Rectum (tissue), 1 donor: ENCODE results near the gene WIPF2.

DNA sequence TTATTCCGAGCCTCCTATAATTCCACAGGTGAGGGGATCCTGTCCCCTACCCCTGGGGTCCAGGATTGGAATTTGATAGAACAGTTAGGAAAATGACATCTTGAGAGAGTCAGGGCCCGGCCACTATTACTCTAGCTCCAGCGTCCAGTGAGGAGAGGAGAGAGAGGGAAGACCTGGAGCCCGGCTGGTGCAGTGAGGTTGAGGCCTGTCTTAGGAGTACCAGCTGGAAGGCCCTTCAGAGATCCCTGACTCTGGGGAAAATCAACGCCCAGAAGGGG is 17.3 kb downstream of the GRB7 start:
- PRO-cap = no peak

DNA sequence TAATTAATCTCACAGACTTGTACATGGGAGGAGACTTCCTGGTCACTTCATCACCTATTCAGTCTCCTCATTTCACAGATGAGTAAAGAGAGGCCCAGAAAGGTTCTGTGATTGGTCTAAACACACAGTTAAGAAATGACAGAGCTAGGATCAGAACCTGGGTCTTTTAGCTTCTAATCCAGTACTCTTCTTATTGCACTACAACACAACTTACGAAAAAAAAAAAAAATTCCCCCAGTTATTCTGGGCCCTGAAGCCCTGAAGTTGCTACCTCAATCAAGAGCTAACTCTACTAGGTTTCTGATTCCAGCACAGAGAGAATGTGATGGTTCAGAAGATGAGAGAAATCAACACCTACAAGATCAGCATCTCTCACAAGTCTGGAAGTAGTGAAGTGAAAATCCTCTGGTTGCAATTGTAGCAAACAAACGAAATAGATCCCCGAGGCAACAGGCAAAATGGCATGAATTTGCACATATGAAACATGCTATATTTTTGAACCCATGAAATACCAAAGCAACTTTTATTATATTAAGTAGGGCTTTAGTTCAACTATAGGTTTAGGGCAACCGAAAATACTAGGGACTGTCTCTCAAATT is 37.4 kb downstream of the GRB7 start:
- PRO-cap = no peak

DNA sequence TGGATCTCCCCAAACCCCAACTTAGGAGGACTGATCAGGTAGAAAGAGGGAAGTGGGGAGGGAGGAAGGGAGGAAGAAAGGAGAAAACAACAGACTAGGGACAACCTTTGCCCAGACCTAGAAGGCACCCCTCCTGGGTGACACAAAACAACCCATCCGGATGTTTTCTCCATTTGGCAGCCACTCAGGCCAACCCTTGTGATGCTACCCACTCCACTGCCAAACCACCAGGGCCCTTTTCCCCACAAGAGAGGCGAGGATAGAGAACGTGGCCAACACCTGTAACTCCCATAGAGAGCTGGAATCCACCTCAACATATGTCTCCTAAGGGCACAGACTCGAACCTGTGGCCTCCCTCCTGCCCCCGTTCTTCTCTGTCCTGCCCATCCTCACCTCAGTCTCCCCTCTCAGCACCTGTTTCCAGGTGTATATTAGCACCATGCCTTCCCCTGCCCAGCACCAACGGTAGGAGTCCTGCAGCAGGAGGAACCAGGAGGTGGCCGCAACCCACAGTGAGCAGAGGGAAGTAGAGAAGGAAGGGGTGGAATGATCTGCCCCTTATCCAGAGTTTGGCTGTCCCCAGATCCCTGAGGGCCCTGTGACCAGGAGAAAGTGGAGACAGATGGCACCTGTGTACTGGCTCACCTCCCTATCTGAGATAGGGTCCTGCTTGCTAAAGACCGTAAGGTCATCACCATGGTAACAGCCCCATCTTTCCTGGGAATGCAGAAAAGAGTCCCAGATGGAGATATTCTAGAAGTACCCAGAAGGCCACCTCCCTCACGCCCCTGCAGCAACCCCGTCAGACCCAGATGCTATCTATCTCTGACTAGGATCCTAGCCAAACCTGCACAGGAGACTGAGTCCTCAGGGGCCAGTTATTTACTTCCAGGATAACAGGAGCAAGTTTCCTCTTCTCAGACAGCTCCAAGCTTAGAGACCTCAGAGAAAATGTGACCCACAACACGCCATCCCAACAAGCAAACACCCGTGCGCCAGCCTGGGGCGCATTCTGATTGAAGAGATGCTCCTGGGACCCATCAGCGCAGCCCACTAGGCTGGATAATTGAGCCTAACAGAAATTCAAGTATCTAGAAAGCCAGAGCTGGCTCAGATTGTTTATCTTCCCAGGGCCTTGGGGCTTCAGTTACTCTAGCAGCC is 2.2 kb downstream of the ORMDL3 start:
- PRO-cap = no peak

DNA sequence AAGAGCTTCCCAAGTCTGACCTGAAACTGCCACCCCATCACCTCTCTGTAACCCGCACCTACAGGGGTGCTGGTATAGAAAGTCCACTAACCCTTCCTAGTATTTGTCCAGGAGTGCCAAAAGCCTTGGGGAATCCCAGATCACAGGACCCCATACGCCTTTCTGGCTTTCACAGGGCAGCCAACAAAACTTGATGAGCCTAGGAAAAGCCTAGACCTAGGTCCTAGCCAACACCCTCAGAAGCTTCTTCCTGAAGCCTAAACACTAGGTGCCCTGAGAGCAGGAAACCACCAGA is 1.4 kb downstream of the ORMDL3 start:
- PRO-cap = unidirectional peak, minus-strand start at position 190 of the sequence

DNA sequence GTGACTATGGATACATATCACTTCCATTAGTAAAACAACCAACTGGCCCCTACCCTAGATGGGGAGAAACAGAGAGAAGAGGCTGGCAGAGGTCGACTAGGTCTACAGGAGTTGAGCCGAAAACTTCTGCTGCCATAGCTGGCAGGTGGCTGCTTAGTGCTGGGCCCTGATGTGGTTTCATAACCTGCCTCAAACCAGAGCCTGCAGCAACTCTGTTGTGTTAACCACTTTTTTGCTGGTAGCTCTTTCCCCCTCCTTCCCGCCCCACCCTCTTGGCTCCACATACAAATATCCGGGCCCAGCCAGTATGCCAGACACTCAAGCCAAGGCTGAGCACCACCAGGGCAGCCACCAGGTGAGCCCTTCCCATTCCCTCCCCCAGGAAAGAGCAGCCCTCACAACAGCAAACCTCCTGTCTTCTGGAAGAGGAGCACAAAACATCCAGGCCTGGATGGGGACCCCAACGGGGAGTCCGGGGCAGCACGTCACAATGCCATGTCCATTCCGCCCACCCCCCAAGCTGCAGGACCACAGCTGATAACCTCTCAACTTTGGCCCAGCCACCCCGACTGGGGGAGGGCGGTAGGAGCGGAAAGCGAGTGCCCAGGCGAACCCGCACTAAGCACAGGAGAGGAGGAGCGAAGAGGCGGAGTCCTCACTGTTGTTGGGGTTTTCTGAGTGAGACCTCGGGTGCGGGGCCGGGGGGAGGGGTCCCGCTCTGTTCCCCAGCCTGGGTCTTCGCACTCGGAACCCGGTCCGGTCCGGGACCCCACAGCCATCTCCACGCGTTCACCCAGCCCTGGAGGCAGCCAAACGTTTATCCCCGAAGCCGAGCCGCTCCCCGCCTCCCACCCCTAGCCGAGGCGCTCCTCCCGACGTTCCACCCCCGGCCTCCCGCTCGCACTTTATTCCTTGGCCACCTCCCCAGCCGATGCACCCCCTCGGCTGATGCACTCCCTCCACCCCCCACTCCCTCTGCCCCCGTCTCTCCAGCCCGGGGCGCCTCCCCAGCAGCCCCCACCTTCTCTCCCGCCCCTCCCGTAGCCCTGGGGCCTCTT is 664 bp downstream of the ORMDL3 start:
- PRO-cap = bidirectional peak, plus-strand start at position 313 of the sequence, minus-strand start at position 264 of the sequence; bidirectional peak, plus-strand start at position 621 of the sequence, minus-strand start at position 620 of the sequence; bidirectional peak, plus-strand start at position 916 of the sequence, minus-strand start at position 907 of the sequence; unidirectional peak, minus-strand start at position 977 of the sequence

DNA sequence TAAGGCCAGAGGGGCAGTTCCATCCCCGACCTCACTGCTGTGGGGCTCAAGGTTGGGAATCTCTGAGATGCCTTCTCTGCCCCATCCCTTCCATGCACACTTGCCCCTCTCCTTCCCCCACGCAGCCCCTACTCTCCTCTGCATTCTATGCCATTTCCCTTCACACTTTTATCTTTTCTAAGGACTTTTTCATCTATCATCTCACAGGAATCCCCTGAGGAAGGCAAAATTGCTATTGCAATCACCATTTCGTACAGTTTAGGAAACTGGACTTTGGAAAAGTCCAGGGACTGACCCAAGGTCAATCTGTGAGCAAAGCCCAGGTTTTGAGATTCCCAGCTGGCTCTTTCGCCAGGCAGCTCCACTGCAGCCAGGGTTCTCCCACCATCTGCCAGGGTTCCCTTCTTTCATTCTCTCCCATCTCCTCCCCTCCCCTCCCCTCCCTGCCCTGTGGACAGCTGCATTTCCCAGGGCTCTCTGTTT is 12.1 kb upstream of the GSDMA start:
- PRO-cap = no peak

- PRO-cap = no peak
These were observed 17.2 kb downstream of the PSMD3 start for GRCh38 chr17:39997509-39998474.

GRCh38 chr17:40018511-40018717 is 3.2 kb downstream of the CSF3 start:
- PRO-cap = no peak

DNA sequence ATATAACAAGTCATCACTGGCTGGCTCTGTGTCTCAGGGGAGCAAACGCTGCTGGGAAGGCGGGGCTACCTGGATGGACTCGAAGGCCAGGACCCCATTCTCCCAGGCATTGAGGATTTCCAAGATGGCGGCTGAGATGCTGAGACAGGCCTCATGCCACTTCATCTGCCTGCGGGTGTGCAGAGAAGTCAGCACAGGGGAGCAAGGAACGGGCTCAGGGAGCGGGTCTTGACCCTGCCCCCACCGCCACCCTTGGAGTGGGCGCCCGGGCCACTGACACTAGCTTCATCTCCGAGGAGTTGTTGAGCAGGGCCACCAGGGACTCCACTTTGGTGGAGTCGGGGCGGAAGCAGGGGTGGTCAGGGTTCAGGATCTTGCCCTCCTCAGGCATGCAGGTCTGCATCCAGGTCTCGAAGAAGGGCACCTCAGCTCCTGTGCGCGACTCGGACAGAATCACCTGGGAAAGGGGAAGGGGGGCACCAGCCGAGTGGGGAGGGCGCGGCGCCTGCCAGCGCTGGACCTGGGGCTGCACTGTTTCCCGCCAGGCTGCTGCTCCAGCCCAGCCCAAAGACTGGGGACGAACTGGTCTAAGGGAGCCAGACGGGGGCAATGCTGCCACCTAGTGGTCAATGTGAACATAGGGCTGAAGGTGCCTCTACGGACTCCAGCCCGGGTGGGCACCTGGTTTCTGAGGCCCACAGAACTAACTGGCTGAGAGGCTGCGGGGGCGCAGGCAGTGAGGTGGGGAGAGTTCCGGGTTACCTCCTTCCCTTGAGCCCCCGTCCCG is 11.5 kb downstream of the CSF3 start:
- PRO-cap = no peak

- PRO-cap = no peak
These were observed 4.2 kb upstream of the MED24 start for GRCh38 chr17:40058388-40058845.

- PRO-cap = no peak
These were observed 7.1 kb upstream of the MSL1 start for GRCh38 chr17:40114361-40115330.

DNA sequence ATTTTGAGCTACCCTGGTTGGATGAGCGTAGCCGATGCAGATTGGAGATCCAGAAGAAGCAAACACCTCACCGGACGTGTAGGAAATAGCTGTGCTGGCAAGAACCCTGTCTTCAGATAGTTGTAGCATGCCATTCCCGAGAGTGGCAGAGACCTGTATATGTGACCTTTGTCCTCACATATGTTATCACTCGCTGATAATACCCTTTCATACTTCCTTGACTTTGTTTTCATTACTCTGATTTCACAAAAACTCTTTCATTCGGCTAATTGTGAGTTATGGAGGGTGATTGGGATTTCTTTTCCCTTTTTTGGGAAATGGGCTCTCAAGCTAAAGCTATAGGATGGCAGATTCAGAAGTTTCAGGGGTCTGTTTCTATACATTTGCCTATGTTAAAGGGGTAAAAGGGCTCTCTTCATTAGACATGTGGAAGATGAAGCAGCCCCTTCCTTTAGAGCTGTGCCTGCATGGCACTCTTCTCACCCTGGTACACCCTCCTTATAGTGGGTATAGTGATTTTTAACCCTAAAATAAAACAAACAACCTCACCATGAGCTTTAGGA is 6.0 kb upstream of the CASC3 start:
- PRO-cap = unidirectional peak, minus-strand start at position 118 of the sequence

GRCh38 chr17:40177827-40178429 is 658 bp downstream of the RAPGEFL1 start:
- PRO-cap = bidirectional peak, plus-strand start at chr17:40178199, minus-strand start at chr17:40178064; bidirectional peak, plus-strand start at chr17:40178353, minus-strand start at chr17:40178325

DNA sequence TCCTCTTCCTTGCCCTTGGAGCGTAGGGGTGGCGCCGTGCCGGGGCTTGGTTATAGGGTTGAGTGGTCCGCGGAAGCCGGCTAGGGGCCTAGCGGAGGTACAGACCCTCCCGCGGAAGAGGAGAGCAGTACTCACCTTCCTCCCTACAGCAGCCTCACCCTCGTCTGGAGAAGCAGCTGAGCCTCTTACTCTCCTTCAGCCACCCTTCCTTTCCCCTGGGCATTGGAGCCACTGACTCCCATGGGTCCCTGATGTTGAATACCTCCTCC is 1.1 kb downstream of the RAPGEFL1 start:
- PRO-cap = unidirectional peak, minus-strand start at position 166 of the sequence

DNA sequence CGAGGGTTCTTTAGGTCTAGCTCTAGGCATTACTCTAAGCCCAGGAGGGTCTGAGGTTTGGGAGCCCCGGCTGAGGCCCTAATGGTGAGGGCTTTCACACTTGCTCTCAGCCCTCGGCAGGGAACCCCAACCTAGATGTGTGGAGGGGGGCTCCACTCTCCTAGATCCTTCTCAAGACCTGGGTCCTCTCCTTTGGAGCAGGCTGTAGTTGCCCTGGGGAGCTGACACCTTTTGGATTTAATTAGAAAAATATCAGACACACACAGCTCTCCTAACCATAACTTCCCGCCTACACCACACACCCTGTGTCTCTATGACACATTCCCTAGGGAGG is 2.4 kb downstream of the RAPGEFL1 start:
- PRO-cap = bidirectional peak, plus-strand start at position 132 of the sequence, minus-strand start outside the sequence; unidirectional peak, minus-strand start at position 243 of the sequence

DNA sequence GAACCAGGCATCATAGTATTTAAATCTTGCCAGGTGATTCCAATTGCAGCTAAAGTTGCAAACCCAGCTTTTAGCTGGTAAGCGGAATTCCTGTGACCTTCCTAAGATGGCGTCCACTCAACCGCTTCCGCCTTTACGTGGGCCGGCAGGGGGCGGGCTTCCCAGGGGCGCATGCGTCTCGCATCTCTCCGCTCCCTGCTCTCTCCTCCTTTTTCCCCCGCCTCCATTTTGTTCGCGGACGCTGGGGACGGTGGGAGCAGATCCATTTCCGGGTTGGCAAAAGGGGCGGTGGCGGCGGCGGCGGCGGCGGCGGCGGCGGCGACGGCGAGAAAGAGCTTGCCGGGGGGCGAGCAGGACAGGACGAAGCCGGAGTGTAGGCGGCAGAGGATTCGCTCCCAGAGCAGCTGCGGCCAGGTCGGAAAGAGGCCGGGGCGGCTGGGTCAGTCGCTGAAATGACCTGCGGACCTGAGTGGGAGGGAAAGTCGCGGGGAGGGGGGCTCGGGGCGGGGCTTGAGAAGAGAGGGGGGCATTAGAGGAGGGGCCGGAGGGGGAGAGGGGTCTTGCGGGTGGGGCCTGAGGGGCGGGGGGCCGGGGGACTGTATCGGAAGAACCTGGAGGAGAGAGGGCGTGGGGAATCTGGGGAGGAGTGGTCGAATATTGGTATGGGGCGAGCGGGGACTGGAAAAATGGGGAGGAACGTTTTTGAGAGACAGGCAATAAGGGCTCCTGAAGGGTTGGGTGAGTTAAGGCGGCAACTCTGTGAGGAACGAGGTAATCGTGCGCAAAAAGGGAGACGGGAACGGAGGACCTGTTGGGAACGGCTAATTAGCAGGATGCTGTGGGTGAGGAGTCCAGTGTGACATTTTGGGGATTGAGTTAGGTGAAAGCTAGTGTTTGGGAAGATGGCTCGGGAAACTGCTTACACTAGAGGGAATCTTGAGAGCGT is at the start of gene WIPF2:
Gene WIPF2, plus strand, starts transcription at position 226 of the 946 bp plus-strand sequence.
- PRO-cap = bidirectional peak, plus-strand start at position 279 of the sequence, minus-strand start at position 108 of the sequence; bidirectional peak, plus-strand start at position 791 of the sequence, minus-strand start at position 453 of the sequence

GRCh38 chr17:40318825-40319595 is 10.0 kb downstream of the RARA start:
- PRO-cap = no peak

DNA sequence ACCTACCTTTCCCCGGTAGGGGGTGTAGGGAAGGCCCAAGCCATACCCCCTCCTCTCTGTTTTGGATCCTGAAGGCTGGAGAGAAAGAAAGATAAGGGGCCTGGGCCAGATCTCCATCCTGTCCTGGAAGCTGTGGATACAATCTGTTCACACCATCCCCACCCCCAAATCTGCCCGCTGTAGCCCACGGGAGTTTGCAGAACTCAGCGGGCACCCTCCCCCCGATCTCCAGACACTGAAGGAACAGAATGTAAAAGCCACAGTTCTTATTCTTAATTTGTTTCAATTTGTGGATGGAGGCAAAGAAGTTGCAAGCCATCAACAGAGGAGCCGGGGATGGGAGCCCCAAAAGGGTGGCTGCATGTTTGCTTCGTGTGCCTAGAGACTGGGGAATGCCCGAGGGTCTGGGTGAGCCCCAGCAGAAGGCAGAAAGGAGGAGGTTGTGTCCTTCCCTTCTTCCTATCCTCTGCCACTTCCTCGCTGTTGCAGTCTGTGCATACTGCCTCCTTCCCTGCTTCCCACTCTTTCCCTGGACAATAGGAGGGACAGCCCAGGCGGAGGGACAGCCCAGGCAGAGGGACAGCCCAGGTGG is 27.1 kb downstream of the GJD3 start:
- PRO-cap = no peak

GRCh38 chr17:40341881-40342772 is 22.4 kb downstream of the GJD3 start:
- PRO-cap = bidirectional peak, plus-strand start at chr17:40342141, minus-strand start at chr17:40342029; bidirectional peak, plus-strand start at chr17:40342640, minus-strand start at chr17:40342648

- PRO-cap = bidirectional peak, plus-strand start at chr17:40346242, minus-strand start at chr17:40346116; bidirectional peak, plus-strand start at chr17:40346458, minus-strand start at chr17:40346347
These were observed 18.4 kb downstream of the GJD3 start for GRCh38 chr17:40346031-40346614.